Pericardium (tissue), 1 donor: ENCODE measurements around a stretch of chr21.

- RRBS, result 16% methylated on average over 1 of the region's 18 CpGs
Measured at GRCh38 chr21:42061340-42061988, 9.7 kb upstream of the UMODL1 start.

DNA sequence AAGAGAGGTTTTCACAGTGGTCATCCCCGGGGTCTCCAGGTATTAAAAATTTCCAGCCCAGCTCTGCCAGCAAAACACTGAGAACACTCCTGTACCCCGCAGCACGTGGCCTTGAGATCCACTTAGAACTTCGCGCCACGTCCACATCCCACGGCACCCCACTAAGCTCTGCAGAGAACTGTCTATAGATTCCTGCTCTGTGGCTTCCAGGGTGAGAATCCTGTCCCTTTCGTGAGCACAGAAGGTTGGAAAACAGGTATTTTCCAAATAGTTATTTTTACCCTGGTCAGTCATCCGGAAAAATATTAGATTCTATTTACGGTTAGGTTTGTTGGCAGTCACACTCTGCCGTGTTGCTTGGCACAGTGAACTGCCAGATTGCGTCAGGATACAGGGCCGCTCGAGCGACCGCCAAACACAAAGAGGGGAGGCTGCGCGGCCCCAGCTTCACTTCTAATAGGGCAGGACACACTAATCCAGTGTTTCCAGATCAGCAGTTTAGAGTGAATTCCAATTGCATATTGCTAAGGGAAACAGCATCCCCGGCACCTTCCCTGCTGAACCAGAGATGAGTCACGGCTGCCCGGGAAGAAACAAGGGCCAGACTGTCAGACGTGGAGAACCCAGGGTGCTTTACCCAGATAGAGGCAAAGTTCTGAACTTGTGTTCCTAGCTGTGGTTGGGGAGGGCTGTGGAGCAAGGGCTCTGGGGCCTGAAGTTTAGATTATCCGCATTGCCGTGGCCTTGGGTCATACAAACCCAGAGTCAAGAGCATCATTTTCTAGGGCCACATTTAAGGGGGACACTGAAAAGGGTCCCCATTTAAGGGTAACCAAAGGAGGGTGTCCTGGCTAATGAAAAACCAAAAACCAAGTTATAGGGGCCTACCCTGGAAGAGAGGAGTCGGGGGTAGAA is 22.9 kb downstream of the UMODL1 start:
- RRBS, result 55% methylated on average over 2 of the region's 25 CpGs

DNA sequence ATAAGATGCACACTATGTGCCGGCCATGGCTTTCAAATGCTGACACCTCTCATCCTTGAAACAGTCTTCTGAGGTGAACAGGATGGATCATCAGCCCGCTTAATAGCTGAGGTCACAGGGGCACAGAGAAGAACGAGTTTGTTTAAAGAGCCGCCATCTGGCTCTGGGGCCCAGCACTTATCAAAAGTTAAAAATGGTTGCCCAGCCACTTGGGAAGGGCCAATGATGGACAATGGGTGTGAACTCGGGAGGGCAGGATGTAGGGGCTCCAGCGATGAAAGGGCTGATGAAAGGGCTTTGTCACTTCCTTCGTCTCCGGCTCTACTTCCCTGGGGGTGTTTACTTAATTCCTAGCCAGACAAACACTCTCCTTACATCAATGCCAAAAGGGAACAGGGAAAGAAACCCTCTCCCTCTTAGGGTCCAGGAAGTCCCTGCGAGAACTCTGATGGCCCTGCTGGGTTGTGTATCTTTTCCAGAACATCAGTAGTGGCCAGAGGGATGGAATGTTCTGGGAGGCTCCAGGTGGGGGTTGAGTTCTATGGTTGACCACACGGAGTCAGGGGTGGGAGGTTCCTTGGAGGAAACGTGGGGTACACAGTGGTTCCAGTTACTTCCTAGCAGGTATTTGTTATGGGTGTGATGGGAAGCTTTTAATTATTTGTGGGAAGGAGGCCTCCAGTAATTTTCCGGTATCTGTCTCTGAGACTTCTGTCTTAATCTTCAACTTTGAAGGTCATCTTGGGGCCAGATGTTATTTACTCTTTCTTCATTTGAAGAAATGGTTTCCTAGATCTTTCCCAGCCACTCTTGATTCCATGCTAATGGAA is 9.0 kb upstream of the ABCG1 start:
- RRBS, result no CpG with 5 or more reads among the region's 12 CpGs

- RRBS, result no CpG with 5 or more reads among the region's 24 CpGs
Measured at GRCh38 chr21:42221385-42222595, 2.9 kb downstream of the ABCG1 start.

GRCh38 chr21:42227830-42228478 is 9.0 kb downstream of the ABCG1 start:
- RRBS, result no CpG with 5 or more reads among the region's 9 CpGs

GRCh38 chr21:42269392-42269770 is 45.8 kb downstream of the TFF3 start:
- RRBS, result 52% methylated on average over 1 of the region's 10 CpGs

- RRBS, result 68% methylated on average over 2 of the region's 20 CpGs
Measured at GRCh38 chr21:42301138-42301678, 14.0 kb downstream of the TFF3 start.

DNA sequence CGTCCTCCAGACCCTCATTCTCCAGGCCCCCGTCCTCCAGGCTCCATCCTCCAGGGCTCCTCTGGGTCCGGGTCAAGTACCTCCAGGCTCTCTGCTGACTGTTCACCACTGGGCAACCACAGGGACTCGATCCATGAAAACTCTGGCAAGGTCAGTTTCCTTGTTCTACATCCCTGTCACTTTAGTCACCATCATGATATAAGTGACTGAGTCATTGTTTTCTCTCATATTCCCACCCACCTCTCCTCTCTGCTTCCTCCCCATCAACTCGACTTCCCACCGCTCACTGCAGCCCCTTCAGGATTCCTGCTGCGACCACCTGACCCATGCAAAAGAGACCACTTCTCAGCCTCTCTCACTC is 1.5 kb upstream of the TFF2 start:
- RRBS, result no CpG with 5 or more reads among the region's 7 CpGs

GRCh38 chr21:42367321-42367706 is 979 bp upstream of the TFF1 start:
- RRBS, result no CpG with 5 or more reads among the region's 5 CpGs

- RRBS, result no CpG with 5 or more reads among the region's 5 CpGs
Measured at GRCh38 chr21:42469176-42469761, 26.8 kb downstream of the RSPH1 start.

- RRBS, result no CpG with 5 or more reads among the region's 9 CpGs
Measured at GRCh38 chr21:42523862-42524317, 10.2 kb downstream of the SLC37A1 start.

- RRBS, result no CpG with 5 or more reads among the region's 30 CpGs
Measured at GRCh38 chr21:42534182-42535366, 20.9 kb downstream of the SLC37A1 start.

DNA sequence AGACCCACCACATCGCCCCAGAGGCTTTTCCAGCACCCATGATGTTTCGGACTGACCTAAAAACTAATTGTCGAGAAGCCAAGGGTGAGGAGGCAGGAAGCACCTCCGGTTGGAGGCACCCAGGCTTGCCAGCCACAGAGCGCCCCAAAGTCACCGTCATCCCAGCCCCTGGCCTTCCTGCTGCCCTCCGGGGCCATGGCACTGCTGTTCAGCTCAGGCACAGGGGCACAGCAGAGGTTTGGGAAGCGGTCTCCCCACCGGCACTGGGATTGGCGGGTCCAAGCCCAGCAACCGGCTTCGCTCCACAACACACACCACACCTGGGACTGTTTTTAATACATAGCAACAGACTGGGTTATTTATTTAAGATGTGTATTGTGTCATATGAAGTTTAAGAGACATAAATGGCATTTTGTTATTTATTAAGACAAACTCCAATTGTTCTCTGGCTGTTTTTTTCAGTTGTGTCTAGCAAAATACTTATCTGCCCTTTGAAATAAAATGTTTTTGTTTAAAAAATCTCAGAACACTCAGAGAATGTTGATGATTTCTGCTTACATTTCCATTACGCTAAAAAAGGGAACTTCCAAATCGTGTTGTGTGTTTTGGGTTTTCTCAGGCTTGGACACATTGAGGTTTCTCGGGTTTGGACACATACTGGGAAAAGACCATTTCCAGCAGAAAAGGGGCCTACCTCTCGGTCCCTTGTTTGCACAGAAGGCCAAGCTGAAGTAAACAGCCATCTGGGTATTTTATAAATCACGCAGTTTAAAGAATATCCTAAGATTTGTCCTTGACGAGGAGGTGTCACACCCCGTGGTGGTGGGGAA is 67.5 kb downstream of the SLC37A1 start:
- RRBS, result 84% methylated on average over 6 of the region's 19 CpGs

GRCh38 chr21:42593731-42594254 is 59.6 kb upstream of the PDE9A start:
- RRBS, result no CpG with 5 or more reads among the region's 12 CpGs

DNA sequence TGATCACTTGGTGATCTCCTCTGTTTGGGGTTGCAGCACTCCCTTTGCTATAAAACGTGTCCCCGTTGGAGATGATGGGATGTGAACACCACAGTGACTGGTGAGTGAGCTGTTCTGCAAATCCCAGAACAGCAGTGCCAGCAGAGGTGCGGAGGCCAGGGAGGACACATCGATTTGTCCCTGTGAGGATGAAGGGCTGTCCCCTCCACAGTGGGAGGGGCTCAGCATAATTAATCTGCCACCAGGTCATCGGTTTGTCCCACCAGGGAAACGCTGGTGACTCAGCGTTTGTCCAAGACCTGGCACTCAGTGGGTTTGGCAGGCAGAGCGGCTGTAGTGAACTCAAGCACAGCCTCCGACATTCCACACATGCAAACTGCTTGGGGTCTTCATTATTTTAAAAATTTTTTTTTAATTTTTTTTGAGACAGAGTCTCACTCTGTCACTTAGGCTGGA is 22.8 kb upstream of the PDE9A start:
- RRBS, result no CpG with 5 or more reads among the region's 9 CpGs

DNA sequence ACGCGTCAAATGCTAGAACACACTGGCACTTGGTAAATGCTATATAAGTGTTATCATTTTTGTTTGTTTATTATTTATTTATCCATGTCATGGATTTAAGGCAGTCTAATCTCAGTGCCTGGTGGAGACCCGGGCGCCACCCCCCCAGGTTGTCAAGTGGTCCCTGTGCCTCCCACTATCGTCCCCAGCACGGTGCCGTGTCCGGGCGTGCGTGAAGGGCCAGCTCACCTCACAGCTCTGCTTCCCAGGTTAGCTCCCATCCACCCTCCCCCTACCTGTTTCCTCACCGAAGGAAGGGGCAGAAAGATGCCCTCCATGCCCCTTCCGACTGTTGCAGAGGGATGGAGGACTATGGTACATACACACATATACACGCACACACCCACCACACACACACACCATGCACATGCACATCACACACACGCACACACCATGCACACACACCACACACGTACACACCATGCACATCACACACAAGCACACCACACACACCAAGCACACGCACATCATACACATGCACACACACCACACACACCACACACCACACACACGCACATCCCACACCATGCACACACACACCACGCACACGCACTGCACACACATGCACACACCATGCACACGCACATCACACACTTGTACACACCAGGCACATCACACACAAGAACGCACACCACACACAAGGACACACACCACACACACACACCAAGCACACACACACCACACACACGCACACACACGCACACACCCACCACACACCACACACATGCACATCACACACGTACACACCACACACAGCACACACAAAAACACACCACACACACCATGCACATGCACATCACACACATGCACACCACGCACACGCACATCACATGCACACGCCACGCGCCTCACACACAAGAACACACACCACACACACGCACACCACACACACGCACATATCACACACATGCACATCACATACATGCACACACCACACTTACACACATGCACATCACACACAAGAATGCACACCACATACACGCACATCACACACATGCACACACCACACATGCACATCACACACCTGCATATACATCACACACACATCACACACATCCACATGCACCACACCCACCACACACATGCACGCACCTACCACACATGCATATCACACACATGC is 9.0 kb downstream of the PDE9A start:
- RRBS, result 88% methylated on average over 6 of the region's 33 CpGs

- RRBS, result no CpG with 5 or more reads among the region's 8 CpGs
Measured at GRCh38 chr21:42689603-42689940, 36.2 kb downstream of the PDE9A start.

- RRBS, result 90% methylated on average over 3 of the region's 20 CpGs
Measured at GRCh38 chr21:42703057-42703642, 49.7 kb downstream of the PDE9A start.

DNA sequence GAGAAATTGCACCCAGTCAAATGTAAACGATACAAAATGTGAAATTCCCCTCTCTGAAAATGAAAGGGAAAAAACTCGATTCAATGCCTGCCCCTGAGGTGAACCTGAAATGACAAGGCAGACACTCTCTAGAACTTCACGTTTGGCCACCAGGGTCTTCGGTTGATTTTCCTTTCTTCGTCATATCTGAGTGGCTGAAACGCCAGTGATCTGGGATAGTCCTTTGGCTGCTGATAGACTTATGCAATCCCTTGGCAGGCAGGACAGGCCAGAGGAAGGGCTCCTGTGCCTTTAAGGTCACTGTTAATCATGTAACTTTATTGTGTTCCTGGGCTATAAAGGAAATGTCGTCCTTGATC is 67.8 kb downstream of the PDE9A start:
- RRBS, result no CpG with 5 or more reads among the region's 7 CpGs

GRCh38 chr21:42836406-42837004 is 42.8 kb downstream of the WDR4 start:
- RRBS, result no CpG with 5 or more reads among the region's 13 CpGs